Renal cortical epithelial cell (primary cell): ENCODE measurements around the genes UBE2G1, RNF167, PFN1 and SLC52A1.

DNA sequence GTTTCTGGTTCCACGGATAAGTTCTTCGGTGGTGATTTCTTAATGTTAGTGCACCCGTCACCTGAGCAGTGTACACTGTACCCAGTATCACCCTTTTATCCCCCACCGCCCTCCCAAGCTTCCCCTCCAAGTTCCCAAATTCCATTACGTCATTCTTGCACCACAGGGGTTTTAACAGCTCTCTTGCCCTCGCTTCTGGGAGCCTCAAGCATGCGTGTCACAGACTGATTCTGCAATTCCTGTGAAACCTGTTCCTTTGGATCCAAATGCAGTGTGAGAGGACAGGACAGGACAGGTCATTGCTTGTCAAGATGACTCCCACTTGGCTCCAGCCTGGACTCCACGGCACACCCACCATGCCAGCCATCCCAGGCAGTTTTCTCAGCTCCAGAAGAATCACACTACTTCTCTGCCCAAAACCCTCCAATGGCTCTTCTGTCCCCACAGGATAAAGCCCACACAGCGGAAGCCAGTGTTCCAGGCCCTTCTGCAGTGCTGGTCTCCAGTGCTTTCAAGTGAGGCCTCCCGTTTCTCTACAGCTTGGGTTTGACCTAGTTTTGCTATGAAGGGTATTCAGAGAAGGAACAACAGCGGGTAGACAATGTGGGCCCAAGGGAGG is 44.2 kb downstream of the CYB5D2 start:
- RRBS, result no CpG with 5 or more reads among the region's 11 CpGs

GRCh38 chr17:4220238-4220559 is 43.6 kb downstream of the ANKFY1 start:
- RRBS, result no CpG with 5 or more reads among the region's 3 CpGs

- RRBS, result 1% methylated on average over 19 of the region's 47 CpGs
Observed at GRCh38 chr17:4366411-4366730, at the start of gene UBE2G1. TSS of gene UBE2G1 (minus strand) at chr17:4366675.

- RRBS, result 62% methylated on average over 2 of the region's 23 CpGs
Observed at GRCh38 chr17:4599663-4600370, 15.5 kb downstream of the SMTNL2 start.

GRCh38 chr17:4607866-4608223 is 23.5 kb downstream of the SMTNL2 start:
- RRBS, result no CpG with 5 or more reads among the region's 7 CpGs

DNA sequence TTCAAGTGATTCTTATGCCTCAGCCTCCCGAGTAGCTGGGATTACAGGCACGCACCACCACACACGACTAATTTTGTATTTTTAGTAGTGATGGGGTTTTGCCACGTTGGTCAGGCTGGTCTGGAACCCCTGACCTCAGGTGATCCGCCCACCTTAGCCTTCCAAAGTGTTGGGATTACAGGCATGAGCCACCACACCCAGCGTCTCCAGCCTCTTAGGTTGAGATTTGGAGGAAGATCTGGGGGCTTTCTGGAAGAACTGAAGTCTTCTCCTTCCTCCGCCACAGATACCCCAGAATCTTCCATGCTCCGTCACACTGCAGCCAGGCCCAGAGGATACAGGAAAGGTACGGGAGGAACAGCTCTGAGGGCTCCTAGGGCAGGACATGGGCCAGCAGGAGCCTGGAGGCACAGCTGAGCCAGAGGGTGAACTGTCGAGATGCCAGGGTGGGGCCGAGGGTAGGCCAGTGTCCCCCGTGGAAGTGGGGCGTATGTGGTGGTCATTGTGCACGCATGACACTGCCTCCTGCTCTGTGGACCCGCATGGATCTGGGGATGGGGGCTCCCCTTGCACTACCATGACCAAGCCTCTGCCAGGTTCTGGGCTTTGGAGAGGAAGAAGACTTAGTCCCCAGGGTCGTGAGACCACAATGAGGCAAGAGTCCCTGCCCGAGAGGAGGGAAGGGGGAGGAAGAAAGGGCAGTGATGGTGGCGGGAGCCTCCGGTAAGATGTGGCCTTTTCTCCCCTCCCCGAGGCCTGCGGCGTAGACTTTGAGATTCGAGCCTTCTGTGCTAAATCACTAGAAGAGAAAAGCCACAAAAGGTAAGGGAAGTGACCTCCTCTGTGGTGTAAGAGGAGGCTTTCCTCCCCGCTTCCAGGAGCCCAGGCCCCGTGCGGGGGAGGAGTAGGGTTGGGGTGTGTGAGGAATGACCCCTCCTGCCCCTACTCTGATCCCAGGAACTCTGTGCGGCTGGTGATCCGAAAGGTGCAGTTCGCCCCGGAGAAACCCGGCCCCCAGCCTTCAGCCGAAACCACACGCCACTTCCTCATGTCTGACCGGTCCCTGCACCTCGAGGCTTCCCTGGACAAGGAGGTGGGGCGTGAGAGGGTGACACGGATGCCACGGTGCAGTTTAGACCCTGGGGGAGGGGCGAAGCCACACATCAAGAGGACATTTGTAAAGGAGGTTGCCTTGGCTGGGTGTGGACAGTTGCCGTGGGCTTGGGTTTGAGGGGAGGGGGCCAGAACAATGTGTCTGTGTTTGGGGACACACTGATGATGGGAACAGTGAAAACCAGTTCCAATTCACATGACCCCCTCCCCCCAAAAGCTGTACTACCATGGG is 7.0 kb downstream of the ARRB2 start:
- RRBS, result 96% methylated on average over 3 of the region's 40 CpGs

GRCh38 chr17:4721482-4722438 is 9.5 kb upstream of the MED11 start:
- RRBS, result no CpG with 5 or more reads among the region's 21 CpGs

DNA sequence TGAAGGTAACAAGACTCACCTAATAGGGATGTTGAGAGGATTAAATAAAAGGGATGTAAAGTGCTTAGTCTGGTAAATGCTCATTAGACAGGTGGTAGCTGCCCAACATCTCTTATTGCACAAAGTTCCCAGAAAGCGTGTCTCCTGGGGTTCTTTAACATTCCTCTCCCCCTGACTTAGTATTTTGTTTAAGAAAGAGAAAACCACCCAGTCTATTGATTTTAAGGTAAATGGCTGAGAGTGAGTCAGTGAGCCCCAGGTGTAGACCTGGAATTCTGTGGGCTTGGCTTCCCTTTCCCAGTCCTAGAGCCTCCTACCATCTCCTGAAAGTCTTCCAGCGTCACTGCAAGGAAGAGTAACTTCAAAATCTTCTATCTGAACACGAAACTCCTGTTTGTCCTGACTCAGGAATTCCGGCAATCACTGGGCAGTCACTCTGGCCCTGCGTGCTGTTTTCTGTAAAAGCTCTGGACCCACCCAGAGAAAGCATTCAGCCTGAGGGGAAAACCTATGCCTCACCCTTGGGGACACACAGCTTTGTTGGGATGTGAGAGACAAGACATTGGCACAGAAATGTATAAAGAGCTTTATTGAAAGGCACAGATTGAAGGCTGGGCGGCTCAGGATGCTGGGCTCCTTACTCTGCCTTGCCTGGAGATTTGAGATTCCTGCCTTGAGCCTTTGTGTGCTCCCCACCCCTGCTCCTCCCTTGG is 15.8 kb downstream of the MINK1 start:
- RRBS, result no CpG with 5 or more reads among the region's 6 CpGs

DNA sequence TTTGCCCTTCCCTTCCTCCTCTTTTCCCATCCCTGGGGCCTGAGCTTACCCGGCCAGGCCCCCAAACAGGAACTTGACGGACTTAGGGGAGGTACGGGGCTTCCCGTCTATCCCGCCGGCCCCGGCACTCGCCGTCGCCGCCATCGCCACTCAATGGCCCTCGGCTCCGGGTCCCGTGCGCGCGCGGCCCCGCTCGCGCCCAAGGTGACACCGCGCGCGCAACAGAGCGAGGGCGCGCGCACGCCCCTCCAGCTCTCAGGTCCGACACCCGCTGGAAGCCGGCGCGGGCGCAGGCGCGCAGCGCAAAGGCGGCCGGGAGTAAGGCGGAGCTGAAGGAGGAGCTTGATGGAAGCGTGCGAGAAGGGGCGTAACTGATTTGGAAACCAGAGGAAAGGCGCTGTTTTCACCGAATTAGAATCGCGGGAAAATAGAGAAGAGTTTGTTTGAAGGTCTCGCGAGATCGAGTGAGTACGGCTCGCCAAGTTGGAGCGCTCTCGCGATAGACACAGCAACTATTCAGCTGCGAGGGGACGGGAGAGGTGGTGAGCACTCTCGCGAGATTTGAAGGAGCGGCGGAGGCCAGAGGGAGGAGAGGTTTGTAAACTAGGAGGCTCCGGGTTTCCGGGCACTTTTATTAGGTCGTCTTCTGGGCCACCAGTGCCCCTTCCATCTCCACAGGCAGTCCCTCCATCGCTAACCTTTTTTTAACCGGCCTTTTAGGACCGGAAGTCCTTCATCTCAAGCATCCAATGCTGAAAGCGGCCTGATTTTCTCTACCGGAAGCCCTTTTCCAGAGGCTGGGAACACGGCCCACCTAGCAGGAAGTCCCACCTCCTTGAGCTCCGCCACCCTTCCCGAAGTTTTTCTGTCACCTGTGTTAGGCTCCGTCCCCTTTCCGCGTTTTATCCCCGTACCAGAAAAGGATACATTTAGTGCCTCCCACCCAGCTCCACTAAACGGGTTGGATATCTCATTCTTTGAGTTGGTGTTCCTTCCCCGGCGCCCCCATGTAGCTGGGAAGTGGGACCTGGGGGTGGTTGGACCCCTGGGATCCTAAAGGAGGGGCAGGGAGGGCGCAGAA is at the start of gene RNF167:
Gene RNF167 (plus strand): TSS at position 502 of the 1,081 bp plus-strand sequence.
- RRBS, result 2% methylated on average over 15 of the region's 83 CpGs

- RRBS, result no CpG with 5 or more reads among the region's 5 CpGs
Observed at GRCh38 chr17:4941163-4941446, 1.0 kb downstream of the RNF167 start.

DNA sequence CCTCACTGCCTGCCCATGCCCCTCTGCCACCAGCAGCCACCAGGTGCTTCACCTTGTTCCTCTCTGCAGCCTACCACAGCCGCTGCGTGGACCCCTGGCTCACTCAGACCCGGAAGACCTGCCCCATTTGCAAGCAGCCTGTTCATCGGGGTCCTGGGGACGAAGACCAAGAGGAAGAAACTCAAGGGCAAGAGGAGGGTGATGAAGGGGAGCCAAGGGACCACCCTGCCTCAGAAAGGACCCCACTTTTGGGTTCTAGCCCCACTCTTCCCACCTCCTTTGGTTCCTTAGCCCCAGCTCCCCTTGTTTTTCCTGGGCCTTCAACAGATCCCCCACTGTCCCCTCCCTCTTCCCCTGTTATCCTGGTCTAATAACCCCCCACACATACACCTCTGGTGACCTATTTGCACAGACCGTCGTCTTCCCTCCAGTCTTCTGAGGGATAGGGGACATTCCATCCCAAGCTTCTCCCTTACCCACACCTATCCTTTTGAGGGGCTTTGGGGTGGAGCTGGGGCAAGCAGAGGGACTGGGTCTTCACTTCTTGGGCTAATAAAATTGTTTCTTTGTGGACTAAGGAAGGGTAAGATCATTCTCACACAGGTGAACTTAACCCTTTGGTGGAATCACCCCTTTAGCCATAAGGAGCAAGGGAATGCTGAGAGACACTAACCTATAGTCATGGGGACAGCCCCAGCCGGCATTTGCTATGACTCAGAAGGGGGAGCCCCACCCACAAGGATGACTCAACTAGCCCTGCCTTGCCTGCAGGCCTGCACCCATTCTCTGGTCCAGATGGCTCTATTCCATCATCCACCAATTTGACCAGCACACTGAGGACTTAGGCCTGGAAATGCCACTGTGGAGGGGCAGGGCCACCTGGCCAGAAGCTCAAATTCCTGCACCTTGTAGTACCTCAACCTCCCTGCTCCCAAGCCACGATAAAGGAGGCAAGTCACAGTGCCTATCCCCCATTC is 3.4 kb downstream of the PFN1 start:
- RRBS, result no CpG with 5 or more reads among the region's 9 CpGs

GRCh38 chr17:4948173-4948624 is at the start of gene PFN1:
TSS of gene PFN1 (minus strand) at chr17:4948530.
- RRBS, result 2% methylated on average over 12 of the region's 51 CpGs

DNA sequence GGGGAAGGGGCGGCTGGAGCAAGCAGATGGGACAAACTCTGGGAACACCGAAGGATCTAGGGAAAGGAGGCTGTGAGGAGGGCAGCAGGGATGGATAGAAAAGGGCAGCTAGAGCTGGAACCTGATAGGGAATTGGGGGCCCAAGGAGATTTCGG is 265 bp downstream of the ENO3 start:
- RRBS, result no CpG with 5 or more reads among the region's 3 CpGs

- RRBS, result 27% methylated on average over 2 of the region's 7 CpGs
Observed at GRCh38 chr17:4986229-4986811, 1.2 kb downstream of the CAMTA2 start.

DNA sequence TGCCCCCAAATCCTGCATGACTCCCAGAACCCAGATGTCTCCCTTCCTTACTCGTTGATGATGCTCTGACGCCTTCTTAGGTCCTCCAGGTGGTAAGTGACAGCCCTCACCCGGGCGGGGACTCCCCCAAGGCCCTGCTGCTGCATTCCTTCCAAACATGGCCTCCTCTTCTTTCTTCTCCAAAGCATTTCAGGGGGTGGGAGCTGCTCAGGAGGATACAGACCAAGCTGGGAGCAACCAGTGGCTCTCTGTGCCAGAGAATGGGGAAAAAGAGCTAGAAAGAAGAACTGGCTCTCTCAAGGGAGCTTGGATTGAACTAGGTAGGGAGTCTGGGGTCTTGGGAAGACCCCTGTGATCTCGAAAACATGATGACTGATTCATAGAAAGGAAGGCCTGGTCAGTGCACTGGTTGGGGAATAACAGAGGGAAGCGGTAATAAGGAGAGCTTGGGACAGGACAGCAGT is 1.9 kb upstream of the CAMTA2 start:
- RRBS, result no CpG with 5 or more reads among the region's 6 CpGs

- RRBS, result 96% methylated on average over 8 of the region's 37 CpGs
Observed at GRCh38 chr17:5021954-5022801, 13.0 kb downstream of the SLC52A1 start.

- RRBS, result 93% methylated on average over 9 of the region's 45 CpGs
Observed at GRCh38 chr17:5023354-5024679, 11.4 kb downstream of the SLC52A1 start.

GRCh38 chr17:5035088-5035601 is at the start of gene SLC52A1:
TSS of gene SLC52A1 (minus strand) at chr17:5035426.
- RRBS, result 2% methylated on average over 11 of the region's 26 CpGs

GRCh38 chr17:5096817-5098084 is 14.4 kb downstream of the ZNF232 start:
- RRBS, result 4% methylated on average over 26 of the region's 86 CpGs

- RRBS, result no CpG with 5 or more reads among the region's 3 CpGs
Observed at GRCh38 chr17:5283983-5284403, 1.9 kb downstream of the RABEP1 start.